Vermiform appendix (tissue), 1 donor: Measurements from ENCODE around the genes TRIM36, FEM1C, AP3S1 and SRFBP1.

DNA sequence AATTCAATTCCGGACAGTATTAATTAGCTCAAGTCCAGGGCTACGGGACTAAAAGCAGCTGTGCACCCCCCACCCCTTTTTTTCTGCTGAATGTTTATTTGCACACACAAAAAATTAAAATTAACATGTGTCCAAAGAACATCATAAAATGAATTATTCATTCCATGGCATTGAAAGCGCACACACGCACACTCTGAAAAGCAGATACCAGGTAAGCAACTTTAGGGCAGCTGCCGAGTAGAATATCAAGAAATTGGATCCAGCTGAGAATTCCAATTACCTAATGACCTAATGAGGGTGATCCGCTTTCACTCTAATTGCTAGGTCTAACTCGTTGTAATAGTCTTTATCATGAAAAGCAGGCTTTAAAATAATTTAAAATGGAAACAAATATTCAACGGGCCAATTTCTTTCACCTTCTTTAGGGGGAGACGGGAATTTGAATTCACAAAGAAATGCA, 1.7 kb upstream of the KCNN2 start:
- PRO-cap: no peak

GRCh38 chr5:115168797-115170177, at the start of gene TRIM36:
Gene TRIM36, minus strand, starts transcription at chr5:115169908.
- PRO-cap: bidirectional peak, plus-strand start at chr5:115170059, minus-strand start at chr5:115169908

GRCh38 chr5:115170178-115170991, 677 bp upstream of the TRIM36 start:
- PRO-cap: no peak

GRCh38 chr5:115271215-115271740, 8.6 kb upstream of the PGGT1B start:
- PRO-cap: no peak

DNA sequence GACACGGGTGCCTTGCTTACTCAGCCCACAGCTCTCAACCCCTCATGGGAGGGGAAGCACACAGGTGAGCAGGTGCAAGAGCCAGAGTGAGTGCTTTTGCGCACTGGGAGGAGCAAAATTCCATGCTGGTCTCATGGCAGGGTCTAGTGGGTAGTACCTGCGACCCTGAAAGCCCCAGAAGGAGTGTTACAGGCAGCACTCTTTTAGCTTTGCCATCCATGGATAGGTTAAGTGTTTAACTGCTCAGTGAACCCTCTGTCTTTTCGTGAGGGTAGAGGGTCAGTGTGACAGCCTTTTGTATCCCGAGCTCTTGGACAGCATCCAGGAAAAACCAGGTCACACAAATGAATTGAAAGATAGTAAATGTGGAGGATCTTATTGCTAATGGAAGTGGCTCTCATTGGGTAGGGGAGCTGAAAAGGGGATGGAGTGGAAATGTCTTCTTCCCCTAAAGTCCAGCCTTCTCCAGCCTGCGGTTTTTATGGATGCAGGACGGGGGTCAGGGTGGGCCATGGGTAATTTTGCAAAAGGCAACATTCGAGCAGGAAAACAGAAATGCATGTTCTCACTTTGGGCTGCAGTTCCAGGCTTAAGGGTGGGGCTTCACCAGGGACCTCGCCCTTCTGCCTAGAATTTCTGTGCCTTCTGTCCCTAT, 57.8 kb upstream of the CCDC112 start:
- PRO-cap: no peak

- PRO-cap: no peak
These were observed 83.1 kb downstream of the FEM1C start for GRCh38 chr5:115461427-115461836.

GRCh38 chr5:115521074-115521389, 23.5 kb downstream of the FEM1C start:
- PRO-cap: no peak

GRCh38 chr5:115544610-115544939, at the start of gene FEM1C:
Gene FEM1C, minus strand, starts transcription at chr5:115544775.
- PRO-cap: bidirectional peak, plus-strand start at chr5:115545014, minus-strand start at chr5:115544749

DNA sequence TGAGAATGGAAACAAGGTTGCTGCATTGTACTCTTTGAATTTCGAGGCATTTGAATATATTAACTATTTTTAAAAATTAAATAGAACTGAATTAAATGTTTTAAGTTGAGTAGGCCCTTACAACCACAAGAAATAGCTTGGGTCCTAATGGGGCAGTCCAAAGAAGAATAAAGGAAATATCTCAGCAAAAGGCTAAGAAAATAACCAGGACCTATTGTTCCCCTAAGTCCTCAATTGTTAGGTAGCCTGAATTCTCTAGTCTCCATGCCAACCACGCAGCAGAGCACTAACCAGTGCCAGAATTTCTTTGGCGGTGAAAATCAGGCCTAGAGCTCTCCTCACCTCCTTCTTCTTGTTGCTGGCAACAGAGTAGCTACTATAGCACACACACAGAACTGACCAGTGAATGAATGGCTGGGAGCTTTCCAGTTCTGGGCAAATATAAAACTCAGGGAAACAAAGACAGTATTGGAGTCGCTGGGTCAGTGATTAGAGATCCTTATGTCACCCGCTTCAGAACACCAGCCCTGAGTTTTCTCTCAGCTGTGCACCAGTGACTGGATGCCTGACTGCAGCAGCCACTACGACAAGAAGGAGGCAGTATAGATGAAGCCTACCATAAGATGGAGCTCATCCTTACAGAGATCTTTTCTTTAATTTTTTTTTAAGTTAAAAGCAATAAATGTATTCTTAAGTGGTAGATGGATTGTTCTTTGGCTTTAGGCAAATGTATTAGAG, 26.8 kb upstream of the FEM1C start:
- PRO-cap: no peak

DNA sequence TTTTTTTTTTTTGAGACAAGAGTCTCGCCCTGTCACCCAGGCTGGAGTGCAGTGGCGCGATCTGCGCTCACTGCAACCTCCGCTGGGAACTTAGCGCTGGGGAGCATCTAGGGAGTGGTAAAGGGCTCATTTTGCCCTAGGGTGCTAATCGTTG, 346 bp upstream of the TMED7 start:
- PRO-cap: bidirectional peak, plus-strand start at position 46 of the sequence, minus-strand start outside the sequence

- PRO-cap: no peak
These were observed 80.8 kb downstream of the CDO1 start for GRCh38 chr5:115735584-115736083.

- PRO-cap: no peak
These were observed 77.6 kb downstream of the CDO1 start for GRCh38 chr5:115738597-115739496.

DNA sequence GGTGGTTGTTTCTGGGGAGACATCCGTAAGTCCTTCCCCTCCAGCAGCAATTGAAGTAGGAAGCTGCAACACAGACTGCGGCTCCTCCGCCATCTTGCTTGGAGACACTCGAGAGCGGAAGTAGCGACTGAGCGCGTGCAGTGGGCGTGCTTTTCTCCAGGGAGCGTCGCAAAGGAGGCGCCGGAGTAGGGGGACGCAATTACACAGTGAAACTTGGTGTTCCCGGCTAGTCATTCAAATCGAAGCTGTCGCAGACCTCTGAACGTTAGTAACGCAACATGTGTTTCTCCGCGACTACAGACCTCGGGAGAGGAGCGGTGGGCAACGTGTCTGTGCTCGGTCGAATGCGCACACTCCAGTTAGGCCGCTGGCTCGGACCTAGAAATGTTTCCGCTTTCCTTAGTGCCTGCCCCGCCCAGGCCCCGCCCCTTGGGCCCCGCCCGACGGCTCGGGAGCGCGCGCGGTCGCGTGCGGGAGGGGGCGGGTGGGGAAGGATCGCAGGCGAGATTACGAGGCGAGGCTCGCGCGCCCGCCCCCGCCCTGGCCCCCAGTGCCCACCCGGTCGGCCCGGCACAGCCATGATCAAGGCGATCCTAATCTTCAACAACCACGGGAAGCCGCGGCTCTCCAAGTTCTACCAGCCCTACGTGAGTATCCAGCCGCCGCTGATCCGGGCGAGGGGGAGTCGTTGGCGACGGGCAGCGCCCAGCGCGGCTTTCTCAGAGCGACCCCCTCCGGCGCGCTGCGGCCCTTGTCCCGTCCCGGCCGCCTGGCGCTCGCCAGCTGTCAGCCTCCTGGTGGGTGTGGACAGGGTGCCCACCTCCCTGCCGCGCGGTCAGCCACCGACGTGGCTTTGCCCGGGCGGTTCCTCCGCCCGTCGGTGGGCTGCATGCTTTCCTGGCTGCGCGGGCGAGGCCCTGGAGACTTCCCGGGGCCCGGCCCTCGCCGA, at the start of gene AP3S1:
AP3S1 (plus strand) TSS at position 476 of the 949 bp plus-strand sequence.
- PRO-cap: bidirectional peak, plus-strand start at position 171 of the sequence, minus-strand start at position 96 of the sequence; bidirectional peak, plus-strand start at position 476 of the sequence, minus-strand start at position 357 of the sequence

DNA sequence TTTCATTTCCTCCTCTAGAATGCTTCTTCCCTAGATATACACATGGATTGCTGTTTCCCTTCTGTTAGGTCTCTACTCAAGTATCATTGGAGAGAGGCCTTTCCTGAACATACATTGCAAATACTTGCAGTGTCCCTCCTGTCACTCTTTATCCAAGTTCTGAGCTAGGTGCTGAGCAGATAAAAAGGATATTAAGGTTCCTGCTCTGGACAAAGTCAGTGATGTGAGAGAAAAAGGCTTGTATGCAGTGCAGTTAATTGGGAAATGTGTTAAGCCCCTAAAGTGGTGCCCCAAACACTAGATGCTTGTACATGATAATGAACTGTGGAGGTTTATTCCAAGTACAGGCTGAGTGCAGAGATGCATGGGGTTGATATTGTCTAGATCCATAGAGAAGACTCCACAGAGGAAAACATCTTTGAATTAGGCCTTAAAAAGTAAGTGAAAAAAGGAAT, 74.5 kb downstream of the COMMD10 start:
- PRO-cap: no peak

GRCh38 chr5:116168336-116168911, 83.6 kb downstream of the COMMD10 start:
- PRO-cap: no peak

- PRO-cap: no peak
These were observed 155.0 kb downstream of the COMMD10 start for GRCh38 chr5:116239587-116240417.

GRCh38 chr5:116766496-116766944, 191.9 kb upstream of the SEMA6A start:
- PRO-cap: no peak

DNA sequence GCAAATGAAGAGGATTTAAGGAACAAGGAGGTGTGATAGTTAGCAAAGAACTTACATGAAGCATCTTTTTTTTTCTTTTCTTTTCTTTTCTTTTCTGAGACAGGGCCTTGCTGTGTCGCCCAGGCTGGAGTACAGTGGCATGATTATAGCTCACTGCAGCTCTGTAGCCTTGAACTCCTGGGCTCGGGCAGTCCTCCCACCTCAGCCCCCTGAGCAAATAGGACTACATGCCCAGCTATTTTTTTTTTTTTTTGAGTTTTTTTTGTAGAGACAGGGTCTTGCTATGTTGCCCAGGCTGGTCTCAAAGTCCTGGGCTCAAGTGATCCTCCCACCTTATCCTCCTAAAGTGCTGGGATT, 32.7 kb downstream of the TNFAIP8 start:
- PRO-cap: no peak

DNA sequence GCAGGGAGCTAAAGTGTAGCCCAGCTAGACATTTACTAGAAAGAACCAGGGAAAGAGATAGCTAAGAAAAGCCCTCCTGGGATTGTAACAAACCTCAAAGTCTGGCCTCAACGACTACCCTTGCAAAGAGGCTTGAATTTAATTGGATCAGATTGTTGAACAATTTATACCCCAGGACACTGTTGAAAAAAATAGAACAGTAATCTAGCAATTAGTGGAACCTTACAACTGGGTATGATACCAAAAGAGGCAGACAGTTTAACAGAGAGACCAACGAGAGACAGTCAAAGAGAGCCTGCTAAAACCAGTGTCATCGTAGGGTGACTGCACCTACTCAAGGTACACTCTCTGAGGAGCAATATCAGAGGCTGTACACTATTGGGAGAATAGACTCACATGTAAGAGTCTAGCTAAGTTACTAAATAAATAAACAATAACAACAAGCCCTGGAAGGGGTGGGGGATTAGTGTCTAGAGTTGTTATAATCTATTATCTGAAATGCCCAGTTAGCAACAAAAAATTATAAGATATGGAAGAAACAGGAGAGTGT, 59.1 kb downstream of the HSD17B4 start:
- PRO-cap: no peak

GRCh38 chr5:121961757-121962779, at the start of gene SRFBP1:
Gene SRFBP1, plus strand, starts transcription at chr5:121961975.
- PRO-cap: bidirectional peak, plus-strand start at chr5:121961916, minus-strand start at chr5:121961847